HT-29 (cell line): ENCODE measurements around a stretch of chr14.

DNA sequence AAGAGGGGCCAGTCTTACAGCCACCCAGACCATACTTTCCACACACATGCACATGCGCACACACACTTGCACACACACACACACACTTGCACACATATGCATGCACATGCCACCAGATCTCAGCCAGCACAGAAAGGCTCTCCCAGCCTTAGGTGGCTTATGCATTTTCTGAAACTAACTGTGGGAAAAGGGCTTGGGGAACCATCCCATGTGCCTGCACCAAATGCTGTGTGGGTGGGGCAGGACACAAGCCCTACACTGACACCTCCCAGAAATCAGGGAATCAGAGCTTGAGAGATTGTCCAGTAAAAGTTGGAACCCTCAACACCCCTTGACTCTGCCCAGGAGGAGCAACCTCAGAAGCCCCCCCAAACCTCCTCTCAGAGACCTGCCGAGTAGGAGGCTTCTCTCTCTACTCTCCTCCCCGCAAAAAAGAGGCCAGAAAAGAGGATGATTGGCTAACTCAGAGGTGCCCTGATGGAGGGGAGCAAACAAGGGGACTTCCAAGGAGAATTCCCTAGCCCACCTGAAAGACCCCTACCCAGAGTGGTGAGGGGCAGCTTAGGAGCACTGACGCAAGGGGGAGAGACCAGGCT lies 202.6 kb upstream of the PPP2R5C start:
- RAMPAGE, long total RNA = no peak

- RAMPAGE, long total RNA = no peak
Measured at GRCh38 chr14:101560898-101561719, 200.4 kb upstream of the PPP2R5C start.

DNA sequence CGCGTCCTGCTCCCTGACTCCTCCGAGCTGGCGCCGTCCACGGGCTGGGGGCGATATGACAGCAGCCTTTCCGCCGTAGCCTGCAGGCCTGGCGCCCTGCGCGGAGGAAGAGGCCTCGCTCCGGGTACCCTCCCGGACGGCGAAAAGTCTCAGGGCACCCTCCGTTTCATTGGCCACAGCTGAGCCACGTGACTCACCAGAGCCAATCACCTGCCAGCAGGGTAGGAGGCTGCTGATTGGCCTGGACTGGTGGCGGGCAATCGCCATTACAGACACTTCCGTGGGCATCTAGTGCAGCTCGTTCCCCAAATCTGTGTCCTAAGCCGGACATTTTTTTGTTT lies 177.0 kb upstream of the PPP2R5C start:
- RAMPAGE, long total RNA = no peak

GRCh38 chr14:101713414-101714026 lies 48.0 kb upstream of the PPP2R5C start:
- RAMPAGE, long total RNA = no peak

DNA sequence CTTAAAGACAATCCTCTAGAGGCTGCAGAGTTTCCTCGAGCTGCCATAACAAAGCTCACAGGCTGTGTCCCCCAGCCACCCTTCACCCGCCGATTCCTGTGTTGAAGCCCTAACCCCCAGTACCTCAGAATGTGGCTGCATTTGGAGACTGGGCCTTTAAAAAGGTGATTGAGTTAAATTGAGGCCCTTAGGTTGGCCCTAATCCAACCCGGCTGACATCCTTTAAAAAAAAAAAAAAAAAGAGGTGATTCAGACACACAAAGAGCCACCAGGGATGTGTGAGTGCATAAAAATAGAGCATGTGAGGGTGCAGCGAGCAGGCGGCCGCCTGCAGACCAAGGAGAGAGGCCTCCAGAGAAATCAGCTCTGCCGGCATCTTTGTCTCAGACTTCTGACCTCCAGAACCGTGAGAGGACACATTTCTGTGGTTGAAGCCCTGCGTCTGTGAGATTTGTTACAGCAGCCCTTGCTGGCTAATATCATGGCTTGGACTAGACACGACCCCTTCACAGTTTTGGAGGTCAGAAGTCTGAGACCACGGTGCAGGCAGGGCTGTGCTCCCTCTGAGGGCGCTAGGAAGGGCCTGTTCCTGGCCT lies 44.1 kb upstream of the PPP2R5C start:
- RAMPAGE, long total RNA = no peak

- RAMPAGE, long total RNA = no peak
Measured at GRCh38 chr14:101762648-101763106, 1.2 kb downstream of the PPP2R5C start.

DNA sequence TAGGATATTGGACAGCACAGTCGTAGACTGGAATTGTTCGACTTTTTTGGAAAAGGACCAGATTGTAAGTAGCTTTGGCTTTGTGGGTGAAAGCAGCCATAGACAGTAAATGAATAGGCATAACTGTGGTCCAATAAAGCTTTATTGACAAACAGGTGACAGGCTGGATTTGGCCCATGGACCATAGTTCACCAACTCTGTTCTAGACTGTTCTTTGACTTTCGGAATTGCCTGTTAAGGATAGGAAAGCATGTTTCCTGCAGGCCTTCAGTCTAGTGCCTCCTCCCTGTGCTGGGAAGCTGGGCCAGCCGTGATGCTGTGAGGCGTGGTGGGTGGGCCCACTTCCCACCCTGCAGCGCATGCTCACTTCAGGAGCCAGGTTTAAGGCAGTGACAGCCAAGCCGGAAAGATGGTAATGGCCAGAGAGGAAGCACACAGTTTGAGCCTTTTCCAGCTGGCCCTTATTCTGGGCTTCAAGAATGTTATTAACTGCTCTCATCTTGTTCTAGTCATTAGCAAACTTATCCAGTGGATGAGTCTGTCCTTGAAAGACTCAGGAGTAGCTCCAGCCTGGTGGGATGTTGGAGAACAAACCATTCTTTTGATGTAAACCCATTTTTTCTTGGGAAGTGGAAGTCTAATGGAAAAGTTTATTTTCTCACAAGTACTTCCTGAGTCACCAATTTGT lies 51.9 kb downstream of the PPP2R5C start:
- RAMPAGE, long total RNA = no peak

DNA sequence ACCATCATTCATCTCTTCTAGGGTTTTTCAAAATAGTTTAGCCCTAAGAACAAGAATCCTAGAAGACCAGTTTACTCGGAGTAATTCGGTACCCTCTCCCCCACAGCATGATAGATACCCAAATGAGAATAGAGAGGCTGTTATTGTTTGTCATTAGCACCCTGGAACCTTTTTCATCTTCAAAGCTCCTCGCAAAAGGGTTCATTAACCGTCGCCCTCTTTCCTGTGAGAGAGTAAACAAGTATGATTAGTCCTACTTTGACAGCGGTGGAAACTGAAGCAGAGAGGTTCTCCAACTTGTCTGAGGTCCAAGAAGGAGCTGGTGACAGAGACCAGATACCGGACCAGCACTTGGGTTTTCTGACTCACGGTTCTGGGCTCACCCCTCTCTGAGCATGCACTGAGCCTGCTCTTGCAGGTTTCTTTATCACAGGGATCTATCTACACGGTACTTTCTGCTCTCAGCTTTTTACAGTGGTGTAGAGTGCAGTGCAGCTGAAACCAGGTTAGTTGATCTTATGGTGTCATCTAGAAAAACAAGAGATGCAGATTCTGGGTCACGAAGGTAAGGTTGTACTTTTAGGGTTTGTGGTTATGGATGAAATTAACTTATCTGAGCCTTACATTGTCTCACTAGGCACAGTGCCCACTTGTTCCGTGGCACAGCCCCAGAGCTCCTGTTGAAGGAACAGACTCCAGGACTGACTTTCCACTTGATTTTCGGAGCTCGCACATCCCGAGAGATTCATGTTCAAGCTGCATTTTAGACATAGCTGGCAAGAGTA lies 62.1 kb downstream of the PPP2R5C start:
- RAMPAGE, long total RNA = no peak

GRCh38 chr14:101834359-101835005 lies 73.0 kb downstream of the PPP2R5C start:
- RAMPAGE, long total RNA = no peak

DNA sequence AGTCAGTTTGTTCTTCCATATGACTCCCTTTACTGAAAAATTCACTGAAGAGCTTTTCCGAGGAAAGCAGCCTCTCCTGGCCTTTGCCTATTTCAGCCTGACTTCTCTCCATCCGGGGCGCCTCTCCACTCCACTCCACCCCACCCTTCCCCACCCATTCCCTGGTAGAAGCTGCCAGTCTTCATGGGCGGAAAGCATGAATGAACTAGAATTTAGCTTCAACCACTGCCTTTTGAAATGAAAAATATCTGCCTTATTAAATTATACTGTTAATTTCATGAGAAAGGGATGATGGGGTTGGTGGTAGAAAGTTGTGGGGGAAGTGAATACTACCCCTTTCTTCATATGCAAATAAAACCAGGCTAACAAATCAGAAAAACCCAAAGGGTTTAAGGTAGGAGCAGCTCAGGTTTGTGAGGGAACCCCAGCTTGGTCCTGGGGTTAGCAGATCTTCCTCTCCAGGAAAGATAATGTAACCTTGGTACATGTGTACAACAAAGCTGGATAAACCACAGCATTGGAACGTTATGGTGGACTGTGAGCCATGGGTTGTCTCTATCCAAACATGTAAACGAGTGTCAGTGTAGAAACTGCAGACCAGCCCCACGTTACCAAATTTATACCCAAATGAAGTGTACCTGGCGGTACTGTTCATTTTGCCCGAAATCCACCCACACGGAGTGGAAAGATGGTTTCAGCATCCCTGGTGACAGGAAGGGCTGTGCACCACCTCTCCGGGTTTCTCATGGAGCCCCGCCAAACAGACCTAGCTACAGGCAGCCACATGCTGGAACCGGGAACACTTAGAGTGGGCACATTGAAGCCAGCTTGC lies 84.0 kb downstream of the PPP2R5C start:
- RAMPAGE, long total RNA = no peak

GRCh38 chr14:101849750-101849973 lies 88.2 kb downstream of the PPP2R5C start:
- RAMPAGE, long total RNA = no peak

GRCh38 chr14:101865213-101865889 lies 99.0 kb upstream of the DYNC1H1 start:
- RAMPAGE, long total RNA = no peak

DNA sequence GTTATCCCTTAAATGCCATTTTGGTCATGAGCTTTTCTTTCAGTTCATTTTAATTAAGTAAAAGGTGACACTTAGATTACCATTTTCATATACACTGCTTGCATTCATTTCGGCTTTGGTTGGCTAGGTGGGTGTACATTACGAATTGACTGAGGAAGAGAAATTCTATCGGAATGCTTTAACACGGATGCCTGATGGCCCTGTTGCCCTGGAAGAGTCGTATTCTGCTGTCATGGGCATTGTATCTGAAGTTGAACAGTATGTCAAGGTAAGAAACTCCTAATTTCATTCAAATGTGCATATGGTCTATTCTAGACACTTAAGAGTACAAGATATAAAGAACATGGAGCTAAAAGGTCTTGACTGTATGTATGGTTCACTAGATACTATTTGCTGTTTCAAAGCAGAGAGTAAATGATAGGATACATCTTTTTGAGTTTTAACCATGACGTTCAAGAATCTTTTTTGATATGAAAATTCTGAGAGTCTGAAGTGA lies 29.7 kb downstream of the DYNC1H1 start:
- RAMPAGE, long total RNA = no peak

DNA sequence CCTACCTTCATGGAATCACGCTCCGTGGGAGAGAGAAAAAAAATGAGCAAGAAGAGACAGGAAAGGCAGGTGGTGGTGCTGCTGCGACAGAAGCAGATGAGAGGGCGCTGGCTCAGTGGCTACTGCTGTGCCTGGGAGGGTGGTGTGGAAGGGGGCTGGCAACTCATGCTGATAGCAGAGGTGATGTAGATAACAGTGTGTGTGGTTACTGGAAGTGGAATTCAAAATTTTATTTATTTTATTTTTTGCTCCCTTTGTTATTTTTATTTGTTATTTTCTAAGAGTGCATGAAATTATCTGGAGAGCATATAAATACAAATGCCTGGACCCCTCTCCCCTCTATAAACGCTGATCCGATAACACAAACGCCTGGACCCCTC lies 33.5 kb downstream of the DYNC1H1 start:
- RAMPAGE, long total RNA = no peak

- RAMPAGE, long total RNA = no peak
Measured at GRCh38 chr14:102063050-102063507, 23.8 kb downstream of the HSP90AA1 start.

DNA sequence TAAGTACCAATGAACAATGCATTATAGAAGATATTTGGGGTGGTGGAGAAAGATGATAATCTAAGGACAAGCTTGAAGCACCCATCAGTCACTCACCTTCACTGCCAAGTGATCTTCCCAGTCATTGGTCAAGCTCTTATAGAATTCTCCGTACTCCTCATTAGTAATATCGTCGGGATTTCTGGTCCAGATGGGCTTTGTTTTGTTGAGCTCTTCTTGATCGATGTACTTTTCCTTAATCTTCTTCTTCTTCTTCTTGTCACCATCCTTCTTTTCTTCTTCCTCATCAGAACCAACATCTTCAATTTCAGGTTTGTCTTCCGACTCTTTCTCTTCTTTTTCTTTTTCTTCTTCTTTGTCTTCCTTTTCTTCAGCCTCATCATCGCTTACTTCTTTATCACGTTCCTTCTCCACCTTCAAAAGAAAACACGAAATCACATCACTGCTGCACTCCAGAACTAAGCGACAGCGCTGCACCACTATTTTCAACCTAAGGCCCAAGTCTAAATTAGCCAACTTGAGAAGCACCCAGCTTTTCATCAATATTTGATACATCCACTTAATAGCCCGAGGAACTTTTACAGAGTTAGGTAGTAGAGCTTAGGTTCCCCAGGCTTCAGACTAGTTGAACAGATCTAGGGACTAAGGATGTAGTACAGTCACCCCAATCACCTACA lies 2.1 kb downstream of the HSP90AA1 start:
- RAMPAGE, long total RNA = no peak

DNA sequence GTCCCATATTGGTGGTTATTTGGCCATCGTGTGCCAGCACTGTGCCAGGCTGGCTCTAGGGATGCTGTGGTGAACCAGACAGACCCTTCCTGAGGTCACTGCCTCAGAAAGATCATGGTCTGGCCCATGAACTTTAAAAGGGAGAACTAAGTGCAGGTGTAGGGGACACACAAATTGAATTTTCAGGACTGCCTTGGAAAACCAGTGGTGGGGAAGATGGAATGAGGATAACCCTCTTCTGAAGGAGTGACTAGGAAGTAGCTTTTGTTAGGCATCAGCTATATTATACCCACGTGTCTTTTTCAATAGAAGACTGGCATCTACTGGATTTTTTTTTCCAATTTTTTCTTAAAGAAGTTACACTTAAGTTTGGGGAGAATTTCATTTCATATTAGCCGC lies 1.6 kb downstream of the TECPR2 start:
- RAMPAGE, long total RNA = no peak

GRCh38 chr14:102500071-102500954 lies 9.3 kb downstream of the ANKRD9 start:
- RAMPAGE, long total RNA = no peak

- RAMPAGE, long total RNA = no peak
Measured at GRCh38 chr14:102527302-102527867, 17.8 kb upstream of the ANKRD9 start.

- RAMPAGE, long total RNA = no peak
Measured at GRCh38 chr14:102591254-102592464, 790 bp upstream of the RCOR1 start.